Hair follicular keratinocyte (primary cell): ENCODE measurements around a stretch of chr19.

DNA sequence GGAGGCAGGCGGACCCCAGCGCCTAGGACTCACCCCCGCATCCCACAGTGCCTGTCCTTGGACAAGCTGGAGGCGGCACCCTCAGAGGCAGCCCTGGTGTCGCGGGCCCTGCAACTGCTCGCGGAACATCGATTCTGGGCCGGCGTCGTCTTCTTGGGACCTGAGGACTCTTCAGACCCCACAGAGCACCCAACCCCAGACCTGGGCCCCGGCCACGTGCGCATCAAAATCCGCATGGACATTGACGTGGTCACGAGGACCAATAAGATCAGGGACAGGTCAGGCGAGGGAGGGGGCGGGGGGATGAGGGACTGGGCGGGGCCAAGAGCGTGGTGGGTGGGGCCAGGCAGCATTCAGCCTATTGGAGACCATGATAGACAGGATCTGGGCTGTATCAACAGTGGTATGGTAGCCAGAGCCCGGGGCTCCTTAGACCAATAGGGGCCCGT is 5.1 kb downstream of the ABCA7 start:
- RAMPAGE, long total RNA: no peak

DNA sequence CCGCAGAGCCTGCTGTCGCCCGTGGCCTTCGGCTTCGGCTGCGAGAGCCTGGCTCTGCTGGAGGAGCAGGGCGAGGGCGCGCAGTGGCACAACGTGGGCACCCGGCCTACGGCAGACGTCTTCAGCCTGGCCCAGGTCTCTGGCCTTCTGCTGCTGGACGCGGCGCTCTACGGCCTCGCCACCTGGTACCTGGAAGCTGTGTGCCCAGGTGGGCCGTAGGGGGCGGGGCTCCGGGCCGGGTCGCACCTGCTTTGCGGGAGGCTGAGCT is 7.5 kb downstream of the ABCA7 start:
- RAMPAGE, long total RNA: no peak

DNA sequence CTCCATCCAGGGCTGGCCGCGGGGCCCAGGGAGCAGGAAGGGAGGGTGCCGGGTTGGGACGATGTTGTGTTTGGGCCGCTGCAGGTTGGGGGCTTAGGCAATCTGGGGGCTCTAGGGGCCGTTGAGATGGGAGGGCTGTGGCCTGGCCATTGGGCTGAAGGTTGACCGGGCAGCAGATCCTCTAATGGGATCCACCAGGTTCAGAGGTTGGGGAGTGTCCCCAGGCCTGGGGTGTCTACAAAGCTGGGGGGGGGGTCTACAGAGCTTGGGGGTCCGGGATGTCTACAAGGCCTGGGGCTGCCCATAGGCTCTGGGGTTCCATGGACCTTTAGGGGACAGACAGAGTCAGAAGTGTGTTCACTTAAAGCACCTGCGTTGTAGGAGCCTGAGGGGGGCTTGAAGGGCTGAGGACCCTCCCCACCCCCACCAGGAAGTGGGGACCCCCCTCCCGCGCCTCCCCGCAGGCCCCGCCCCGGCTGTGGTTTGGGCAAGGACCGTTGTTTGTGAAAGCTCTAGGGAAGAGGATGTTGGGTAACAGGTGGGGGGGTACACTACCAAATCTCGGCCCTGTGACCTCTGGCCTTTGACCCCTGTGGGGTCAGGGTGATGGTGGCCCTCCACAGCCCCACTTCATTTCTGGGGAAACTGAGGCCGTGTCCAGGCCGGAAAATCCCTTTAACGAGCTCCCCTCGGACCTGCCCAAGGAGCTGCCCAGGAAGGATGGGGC is 906 bp downstream of the ARHGAP45 start:
- RAMPAGE, long total RNA: no peak

DNA sequence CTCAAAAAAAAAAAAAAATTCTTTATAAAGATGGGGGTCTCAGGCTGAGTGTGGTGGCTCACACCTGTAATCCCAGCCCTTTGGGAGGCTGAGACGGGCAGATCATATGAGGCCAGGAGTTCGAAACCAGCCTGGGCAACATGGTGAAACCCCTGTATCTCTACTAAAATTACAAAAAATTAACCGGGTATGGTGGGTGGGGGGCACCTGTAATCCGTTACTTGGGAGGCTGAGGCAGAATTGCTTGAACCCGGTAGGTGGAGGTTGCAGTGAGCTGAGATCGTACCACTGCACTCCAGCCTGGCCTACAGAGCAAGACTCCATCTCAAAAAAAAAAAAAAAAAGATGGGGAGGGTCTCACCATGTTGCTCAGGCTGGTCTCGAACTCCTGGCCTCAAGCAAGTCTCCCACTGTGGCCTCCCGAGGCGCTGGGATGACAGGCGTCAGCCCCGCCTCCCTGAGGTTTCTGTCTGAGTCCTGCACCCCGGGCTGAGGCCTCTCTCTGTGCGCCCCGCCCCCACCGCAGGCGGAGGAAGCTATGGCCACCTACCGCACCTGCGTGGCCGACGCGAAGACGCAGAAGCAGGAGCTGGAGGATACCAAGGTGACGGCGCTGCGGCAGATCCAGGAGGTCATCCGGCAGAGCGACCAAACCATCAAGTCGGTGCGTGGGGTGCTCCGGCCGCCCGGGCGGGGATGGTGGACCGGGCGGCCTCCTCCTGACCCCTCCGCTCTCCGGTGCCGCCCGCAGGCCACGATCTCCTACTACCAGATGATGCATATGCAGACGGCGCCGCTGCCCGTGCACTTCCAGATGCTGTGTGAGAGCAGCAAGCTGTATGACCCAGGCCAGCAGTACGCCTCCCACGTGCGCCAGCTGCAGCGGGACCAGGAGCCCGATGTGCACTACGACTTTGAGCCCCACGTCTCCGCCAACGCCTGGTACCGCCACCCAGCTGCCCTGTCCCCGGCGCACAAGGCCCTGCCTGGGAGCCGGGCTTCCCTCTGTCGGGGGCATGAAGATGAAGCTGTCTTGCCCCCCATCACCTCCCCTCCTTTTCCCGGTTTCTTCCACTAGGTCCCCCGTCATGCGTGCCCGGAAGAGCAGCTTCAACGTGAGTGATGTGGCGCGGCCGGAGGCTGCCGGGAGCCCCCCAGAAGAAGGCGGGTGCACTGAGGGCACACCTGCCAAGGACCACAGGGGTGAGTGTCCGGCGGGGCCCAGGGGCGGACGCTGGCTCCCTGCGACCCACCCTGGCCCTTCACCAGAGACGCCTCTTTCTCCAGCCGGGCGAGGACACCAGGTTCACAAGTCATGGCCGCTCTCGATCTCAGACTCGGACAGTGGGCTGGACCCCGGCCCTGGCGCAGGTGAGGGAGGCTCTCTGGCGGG is 12.7 kb downstream of the ARHGAP45 start:
- RAMPAGE, long total RNA: no peak

DNA sequence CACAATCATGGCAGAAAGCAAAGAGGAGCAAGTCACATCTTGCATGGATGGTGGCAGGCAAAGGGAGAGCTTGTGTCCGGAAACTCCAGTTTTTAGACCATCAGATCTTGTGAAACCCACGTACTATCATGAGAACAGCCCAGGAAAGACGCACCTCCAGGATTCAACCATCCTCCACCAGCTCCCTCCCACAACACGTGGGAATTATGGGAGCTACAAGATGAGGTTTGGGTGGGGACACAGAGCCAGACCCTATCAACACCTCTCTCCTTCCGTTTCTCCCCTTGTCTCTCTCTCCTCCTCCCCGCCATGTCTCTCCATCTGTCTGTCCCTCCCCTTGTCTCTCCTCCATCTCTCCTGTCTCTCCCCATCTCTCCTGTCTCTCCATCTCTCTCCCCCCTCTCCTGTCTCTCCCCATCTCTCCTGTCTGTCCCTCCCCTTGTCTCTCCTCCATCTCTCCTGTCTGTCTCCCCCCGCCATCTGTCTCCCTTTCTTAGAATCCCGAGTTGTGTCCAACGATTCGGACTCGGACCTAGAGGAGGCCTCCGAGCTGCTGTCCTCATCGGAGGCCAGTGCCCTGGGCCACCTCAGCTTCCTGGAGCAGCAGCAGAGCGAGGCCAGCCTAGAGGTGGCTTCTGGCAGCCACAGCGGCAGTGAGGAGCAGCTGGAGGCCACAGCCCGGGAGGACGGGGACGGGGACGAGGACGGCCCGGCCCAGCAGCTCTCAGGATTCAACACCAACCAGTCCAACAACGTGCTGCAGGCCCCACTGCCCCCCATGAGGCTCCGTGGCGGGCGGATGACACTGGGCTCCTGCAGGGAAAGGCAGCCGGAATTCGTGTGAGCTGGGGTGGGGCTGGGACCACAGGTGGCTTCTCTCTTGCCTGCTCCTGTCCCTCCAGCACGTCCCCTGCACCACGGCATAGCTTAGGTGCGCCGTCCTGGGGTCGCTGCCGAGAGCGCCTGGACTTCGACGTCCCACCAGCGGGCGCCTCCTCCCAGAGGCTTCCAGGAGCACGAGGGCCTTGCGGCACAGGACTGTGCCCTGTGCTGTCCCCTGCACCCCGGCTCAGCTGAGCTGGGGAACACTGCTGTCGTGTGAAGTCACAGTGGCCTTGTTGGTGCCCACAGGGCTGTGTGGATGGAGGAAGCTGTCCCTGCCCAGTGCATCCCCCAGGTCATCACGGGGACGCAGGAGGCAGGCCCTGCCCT is 9.6 kb downstream of the POLR2E start:
- RAMPAGE, long total RNA: no peak

DNA sequence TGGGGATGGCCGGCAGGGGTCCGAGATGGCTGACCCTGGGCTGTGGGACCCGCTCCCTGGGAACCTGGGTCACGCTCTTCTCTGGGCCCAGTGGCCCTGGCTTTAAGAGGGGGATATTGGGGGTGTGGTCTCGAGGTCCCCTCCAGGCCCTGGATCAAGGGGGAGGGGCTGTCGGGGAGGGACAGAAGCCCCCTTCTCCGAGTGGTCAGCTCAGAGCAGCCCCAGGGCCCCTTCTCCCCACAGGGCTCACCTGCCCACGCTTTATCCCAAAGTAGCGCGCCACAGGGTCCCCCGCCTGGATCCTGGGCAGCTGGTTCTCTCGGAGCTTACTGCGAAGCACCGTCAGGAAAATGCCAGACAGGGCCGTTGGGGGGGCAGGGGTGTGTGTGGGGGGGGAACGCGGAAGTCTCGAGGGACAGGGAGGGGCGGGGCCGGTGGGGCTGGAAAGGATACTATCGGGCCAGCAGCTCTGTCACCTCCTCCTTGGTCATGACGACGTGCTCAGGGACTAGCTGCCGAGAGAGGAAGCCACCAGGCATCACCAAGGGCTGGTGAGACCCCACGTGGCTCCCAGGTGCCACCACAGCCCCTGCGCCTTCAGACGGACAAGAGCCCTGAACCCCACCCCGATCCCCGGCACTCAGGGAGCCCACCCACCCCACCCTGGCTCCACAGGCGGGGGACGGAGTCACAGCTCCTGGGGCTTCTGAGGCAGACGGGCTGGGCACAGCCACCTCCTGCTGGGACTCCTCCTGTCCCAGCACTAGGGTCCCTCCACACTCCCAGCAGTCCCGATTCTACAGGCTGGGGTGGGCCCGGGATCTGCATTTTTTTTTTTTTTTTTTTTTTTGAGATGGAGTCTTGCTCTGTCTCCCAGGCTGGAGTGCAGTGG is 5.3 kb downstream of the POLR2E start:
- RAMPAGE, long total RNA: no peak

DNA sequence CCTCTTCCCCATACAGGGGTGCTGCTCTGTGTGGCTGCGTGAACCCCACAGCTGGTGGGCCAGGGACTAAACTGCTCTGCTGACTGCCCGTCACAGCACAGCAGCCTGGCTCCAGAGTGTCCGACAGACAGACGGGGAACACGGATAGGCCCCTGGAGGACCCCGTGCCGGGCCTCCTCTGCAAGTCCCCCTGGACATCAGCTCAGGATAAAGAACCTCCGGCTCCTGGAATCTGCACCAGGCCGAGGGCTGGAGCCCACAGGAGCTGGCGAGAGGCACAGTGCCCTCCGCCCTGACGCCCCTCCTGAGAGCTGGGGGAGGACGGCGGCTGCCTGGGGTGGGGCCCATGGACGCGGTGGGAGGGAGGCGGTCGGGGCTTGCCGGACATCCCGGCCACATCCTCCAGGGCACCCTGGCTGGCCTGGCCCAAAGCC is 3.9 kb downstream of the POLR2E start:
- RAMPAGE, long total RNA: no peak

DNA sequence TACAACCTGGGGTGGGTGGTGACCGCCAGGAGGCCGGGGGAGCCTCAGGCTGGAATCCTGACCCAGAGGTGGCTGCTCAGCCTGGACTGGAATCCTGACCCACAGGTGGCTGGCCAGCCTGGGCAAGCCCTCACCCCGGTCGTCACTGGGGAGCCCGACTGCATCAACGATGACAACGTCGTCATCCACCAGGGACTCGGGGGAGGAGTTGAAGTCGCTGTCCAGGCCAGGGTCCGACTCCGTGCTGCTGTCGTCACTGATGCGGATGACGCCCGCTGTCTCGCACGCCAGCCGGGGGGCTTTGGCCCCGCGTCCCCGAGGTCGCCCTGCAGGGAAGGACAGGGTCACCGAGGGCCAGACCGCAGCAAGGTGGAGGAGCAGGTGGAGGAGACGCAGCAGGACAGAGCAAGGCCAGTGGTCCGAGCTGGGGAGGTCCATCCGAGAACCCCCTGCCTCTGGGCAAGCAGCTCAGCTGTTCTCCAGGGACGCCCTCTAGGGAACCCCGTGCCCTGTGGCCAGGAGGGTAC is 10.4 kb downstream of the GPX4 start:
- RAMPAGE, long total RNA: no peak

- RAMPAGE, long total RNA: no peak
These were observed 9.8 kb downstream of the SBNO2 start for GRCh38 chr19:1164184-1164833.

- RAMPAGE, long total RNA: no peak
These were observed 349 bp upstream of the SBNO2 start for GRCh38 chr19:1174467-1174767.

- RAMPAGE, long total RNA: no peak
These were observed 14.2 kb downstream of the CBARP start for GRCh38 chr19:1223582-1224089.

GRCh38 chr19:1236587-1237013 is 1.2 kb downstream of the CBARP start:
- RAMPAGE, long total RNA: no peak

DNA sequence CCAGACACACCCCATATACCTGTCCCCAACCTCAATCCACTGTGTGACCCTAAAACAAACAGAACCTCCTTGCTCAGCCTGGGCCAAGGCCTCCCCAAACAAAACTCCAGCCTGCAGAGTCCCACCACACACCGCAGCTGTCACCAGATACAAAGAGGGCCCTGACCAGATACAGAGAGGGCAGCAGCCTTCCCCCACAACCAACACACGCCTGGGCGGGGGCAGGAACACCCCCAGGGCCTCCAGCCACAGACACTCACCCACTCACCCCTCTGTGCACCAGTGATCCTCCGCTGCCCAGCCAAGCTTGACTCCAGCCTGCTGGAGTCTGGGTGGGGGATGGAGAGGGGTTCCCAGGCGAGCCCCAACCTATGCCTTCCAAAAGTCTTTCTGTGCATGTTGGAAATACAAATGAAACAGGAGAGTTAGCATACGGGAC is 5.9 kb upstream of the CIRBP start:
- RAMPAGE, long total RNA: no peak

GRCh38 chr19:1264451-1265131 is 4.5 kb upstream of the CIRBP start:
- RAMPAGE, long total RNA: no peak

DNA sequence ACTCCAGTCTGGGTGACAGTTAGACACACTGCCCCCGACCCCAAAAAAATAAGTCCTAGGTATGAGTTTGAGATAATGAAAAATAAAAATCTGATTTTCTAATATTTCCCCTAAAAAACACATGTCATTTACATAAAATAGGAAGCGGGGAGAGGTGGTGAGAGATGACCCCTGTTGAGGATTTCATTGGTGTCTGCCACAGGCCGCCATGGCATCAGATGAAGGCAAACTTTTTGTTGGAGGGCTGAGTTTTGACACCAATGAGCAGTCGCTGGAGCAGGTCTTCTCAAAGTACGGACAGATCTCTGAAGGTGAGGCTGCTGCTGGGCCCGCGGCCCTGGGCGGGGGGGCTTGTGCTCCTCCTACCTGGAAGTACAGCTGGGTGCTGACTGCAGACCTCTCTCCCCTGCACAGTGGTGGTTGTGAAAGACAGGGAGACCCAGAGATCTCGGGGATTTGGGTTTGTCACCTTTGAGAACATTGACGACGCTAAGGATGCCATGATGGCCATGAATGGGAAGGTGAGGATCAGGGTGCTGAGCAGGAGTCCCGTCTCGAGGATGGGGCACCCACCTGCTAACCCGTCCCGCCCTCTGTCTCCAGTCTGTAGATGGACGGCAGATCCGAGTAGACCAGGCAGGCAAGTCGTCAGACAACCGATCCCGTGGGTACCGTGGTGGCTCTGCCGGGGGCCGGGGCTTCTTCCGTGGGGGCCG is 1.8 kb downstream of the CIRBP start:
- RAMPAGE, long total RNA: no peak

DNA sequence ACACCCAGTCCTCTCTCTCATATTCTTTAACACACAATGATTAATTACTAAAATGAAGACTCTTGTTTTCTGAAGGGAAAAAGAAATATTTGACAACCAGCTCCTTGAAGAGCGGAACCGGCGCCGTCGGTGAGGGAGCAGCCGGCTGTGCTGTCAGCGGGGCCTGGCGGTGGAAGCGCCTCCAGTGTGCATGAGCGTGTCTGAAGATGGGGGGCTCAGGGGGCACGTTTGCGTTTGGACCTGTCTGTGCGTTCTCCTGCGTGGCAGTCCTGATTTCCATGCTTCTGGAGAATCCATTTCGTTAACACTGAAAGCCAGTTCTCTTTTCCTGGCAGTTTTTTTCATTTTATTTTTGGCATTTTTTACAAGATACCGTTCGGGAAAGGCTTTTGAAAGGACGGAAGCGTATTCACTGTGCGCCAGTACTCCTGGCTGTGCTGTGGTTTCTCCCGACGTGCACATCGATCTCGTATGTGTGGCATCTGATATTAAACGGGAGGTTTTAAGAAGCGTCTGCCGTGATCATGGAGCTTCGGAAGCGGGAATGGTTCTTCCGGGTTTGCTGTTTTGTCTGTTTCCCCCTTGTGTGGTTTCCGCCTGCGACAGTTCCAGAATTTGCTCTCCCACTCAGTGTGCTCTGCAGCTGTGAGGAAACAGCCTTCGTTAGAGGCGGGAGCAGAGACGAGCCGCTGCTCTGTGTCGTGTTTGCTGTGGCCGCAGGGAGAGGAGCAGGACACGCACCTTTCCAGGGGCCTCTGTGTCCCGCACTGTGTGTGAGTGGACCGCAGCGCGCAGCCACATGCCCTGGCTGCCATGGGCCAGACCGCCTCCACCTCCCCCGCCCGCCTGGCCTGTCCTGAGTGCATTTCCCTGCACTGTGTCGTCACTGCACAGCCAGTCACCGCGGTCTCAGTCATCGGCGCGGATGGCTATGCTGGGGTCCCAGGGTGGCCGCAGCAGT is 7.0 kb upstream of the NDUFS7 start:
- RAMPAGE, long total RNA: no peak

- RAMPAGE, long total RNA: no peak
These were observed 3.8 kb upstream of the NDUFS7 start for GRCh38 chr19:1379824-1380372.

DNA sequence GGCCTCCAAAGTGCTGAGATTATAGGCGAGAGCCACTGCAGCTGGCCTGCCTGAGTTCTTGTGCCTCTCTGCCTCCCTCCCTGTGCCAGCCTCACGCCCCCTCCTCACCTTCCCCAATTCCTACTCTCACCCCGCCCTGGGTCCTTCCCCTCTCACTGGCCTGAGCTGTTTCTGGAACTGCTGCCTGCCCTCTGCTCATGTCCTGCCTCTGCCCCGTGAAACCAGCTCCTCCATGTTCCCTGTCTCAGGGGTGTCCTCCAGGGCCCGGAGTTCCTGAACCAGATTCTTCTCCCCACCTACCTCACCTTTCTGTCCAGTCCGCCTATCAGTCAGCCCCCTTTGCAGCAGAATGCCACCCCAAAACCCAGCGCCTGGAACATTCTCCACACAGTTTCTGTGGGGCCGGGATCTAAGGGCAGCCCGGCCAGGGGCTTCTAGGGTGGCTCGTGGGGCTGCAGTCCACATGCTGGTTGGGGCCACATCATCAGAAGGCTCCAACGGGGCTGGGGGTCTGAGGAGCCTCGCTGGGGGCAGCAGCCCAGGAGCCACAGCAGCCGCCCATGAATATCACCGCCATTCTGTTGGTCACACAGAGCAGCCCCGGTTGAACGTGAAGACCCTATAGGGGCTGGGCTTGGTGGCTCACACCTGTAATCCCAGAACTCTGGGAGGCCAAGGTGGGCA is 3.1 kb upstream of the NDUFS7 start:
- RAMPAGE, long total RNA: no peak

GRCh38 chr19:1406529-1406879 is 882 bp upstream of the DAZAP1 start:
- RAMPAGE, long total RNA: no peak

DNA sequence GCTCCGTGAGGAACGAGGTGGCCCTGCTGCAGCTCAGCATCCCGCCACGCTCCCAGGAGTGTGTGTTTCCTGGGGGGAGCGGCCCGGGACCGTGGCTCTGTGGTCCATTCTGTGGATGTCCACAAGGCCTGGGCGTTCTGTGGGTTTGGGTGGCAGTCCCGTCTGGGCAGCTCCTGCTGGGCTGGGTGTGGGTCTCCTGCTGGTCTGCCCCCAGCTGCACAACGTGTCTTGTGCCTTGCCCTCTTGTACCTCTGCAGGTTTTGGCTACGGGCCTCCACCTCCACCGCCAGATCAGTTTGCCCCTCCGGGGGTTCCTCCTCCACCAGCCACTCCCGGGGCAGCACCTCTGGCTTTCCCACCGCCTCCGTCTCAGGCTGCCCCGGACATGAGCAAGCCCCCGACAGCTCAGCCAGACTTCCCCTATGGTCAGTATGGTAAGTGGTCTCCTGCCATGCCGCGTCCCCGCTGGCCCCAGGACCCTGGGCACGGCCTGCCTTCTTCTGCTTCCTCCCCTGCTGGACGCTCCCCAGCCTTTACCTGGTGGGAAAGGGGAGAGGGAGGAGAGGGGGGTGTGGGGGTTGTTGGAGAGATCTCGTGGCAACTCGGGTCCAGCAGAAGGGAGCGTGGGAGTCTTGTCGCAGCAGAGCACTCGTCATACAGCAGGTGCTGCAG is 5.8 kb upstream of the RPS15 start:
- RAMPAGE, long total RNA: no peak